ENCODE data around the genes LRRC4, GARIN1B and CALU.

DNA sequence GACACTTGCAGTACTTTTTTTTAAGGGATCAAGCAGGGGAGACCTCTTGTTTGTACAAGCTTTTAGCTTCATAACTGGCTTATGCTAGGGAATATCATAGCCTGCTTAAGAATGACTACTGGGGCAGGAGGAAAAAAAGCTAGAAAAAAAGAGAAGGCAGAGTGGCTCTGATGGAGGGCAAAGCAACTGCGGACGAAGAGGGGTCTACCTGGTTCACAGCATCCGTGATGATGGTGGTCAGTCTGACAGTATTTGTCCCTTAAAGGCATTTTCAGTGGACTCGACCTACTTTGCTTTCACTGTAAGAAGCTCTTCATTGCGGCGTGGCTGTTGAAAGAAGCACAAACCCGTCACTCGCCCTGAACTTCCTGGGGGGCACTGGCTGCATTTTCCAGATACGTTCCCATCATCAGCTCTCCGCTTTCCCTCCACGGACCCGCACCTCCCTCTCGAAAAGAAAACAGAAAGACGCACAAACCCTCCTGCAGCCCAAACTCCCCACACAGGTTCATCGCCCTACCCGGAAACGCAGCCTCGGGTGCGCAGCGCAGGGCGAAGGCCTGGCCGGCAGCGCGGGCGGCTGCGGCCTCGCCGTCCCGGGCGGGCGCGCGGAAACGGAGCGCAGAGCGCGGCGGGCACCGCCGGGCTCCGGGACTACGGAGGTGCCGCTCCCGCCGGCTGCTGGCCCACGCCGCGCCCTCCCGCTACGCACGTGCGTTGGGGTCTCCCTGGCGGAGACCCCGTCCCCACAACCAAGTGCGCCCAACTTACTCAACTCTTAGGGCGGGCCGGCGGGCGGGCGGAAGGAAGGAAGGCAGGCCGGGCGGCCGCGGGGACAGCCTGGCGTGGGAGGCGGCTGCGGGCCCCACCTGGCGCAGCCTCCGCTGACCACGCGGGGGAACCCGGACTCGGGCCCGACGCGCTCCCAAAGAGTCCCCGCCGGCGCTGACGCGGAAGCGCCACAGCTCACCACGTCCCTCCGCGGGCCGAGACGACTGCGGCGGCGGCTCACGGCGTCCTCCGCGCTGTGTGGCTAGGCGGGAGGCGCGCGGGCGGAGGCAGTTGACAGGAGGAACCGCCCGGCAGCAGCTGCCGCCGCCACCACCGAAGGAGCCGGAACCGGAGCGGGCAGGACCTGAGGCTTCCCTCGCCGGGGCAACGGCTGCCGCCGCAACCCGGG lies 829 bp downstream of the ZNF800 start:
- PRO-cap, 2 experiments: peak in 1 of 2 experiments; most common plus-strand start position 624 of the sequence (in 1)

DNA sequence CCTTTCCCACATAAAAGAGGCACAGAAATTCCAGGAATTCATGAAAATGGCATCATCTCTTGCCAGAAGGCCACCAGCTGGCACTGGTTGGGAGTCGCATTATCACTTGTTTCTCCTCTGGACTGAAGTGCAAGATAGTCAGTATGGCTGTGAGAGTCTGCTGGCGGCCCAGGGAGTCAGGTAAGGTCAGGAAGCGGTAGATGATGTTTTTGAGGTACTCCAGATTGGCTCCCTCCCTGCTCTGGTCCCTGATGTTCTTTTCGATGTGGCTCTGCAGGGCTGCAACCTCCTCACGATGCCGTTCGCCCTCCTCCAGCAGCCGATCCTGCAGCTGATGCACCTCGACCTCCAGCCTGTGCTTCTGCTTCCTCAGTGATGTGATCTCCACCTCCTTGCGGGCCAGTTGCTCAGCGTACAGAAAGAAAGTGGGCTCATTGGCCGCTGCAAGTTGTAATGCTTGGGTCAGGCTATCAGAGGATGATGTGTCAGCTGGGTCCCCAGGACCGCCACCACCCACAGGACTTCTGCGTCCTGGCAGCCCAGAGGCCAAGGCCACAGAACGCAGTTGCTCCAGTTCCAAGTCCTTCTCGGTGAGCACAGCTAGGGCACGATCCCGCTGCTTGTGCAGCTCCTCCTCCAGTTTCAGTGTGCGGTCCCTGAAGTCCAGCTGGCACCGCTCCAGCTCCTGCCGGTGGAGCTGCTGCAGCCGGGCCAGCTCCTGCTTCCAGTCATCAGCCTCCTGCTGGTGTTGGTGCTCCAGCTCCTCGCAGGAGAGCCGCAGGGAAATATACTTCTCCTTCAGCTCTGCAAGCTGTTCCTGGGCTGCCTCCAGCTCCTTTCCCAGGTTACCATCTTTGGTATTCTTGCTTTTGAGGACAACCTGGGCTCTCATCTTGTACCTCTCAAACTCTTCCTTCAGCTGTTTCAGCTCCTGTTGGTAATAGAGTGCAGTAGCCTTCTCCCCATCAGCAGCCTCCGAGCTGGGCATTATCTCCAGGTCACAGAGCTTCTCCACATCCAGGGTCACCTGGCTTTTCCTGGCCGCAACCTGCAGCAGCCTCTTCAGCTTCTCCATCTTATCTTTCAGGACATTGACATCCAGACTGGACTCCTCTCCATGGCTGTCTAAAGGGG lies 3.1 kb downstream of the GCC1 start:
- PRO-cap, 2 experiments: no peak in any of the 2 experiments

DNA sequence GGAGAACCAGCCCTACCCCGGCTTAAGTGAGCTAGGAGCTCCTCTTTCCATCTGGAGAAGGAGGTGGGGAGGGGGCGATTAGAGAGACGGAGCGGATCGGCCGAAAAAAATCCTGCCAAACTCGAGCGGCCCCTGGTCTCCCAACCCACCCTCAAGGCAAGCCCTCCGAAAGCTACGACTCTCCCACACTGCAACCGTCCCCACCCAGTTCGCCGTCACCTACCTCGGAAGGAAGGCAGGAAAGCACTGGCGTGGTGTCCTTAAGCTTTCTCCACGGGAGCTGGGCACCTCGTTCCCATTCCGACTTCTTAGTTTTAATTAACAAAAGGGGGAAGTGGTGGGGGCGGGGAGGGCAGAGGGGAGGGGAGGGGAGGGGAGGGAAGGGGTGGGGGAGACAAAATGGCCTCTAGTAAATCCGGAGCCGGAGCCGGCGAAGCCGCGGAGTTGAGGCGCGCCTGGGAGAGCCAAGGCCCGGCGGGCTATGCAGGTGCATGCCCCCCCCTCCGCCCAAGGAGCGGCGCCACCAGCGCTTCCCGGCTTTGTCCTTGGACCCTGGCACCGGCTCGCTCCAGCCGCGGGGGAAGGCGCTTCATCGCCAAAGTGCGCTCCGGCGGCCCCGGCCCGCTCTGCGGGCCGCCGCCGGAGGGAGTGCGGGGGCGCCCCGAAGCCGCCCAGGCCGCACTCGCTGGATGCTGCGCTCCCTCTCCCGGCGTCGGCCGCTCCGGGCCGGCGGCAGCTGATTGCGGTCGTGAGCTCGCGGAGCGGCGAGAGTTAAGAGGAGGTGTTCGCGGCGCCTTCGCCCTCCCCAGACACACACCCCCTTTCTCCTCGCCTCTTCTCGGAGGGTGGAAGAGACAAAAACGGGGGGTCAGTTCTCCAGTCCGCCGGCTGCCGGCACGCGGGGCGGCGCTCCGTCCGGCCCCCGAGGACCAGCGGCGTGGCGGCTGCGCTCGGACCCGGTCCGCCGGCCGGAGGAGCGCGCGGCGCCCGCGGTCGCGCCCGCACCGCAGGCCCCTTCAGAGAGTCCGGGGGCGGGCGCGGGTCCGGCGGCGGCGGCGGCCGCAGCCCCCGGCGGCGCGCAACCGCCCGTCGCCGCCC lies at the start of gene LRRC4:
Gene LRRC4 (minus strand): TSS at position 748 of the 1,098 bp plus-strand sequence.
- PRO-cap, 2 experiments: peak in 1 of 2 experiments; most common plus-strand start position 889 of the sequence (in 1)

- PRO-cap, 2 experiments: no peak in any of the 2 experiments
Observed at GRCh38 chr7:128074422-128074875, 43.2 kb upstream of the LRRC4 start.

- PRO-cap, 2 experiments: no peak in any of the 2 experiments
Observed at GRCh38 chr7:128453764-128454261, 1.9 kb upstream of the HILPDA start.

DNA sequence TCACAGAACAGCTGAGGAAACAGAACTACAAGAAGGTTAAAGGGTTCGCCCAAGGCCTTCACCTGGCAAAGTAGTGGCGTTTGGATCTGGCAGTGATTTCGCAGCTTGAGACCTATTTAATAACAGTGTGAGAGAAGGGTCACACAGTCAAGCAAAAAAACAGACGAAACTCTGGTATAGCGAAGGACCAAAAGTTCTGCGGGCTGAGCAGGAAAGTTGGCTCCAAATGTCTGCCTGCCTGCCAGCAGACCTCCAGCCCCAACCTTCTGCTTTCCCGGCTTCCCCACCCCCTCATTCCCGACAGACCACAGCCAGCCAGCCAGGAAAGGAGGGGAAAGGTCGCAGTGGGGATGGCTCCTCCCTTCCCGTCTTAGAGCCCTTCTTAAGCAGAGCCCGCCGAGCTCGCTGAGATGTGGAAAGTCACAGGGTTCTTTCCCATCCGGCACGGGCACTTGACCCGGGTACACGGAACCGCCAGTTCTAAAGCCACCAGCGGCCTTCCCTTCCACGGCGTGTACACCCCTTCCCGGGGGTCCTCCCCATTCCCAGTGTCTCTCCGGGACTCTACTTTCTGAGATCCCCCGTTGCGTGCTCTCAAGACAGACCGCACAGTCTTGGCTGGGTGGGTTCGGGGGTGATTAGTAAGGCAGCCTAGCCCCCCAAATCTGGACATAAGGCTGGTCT lies 1.3 kb upstream of the HILPDA start:
- PRO-cap, 2 experiments: peak in 1 of 2 experiments; most common plus-strand start position 385 of the sequence (in 1); most common minus-strand start position 268 of the sequence (in 1)

- PRO-cap, 2 experiments: no peak in any of the 2 experiments
Observed at GRCh38 chr7:128523139-128523560, 46.6 kb downstream of the METTL2B start.

- PRO-cap, 2 experiments: no peak in any of the 2 experiments
Observed at GRCh38 chr7:128579668-128580280, 92.3 kb upstream of the GARIN1A start.

DNA sequence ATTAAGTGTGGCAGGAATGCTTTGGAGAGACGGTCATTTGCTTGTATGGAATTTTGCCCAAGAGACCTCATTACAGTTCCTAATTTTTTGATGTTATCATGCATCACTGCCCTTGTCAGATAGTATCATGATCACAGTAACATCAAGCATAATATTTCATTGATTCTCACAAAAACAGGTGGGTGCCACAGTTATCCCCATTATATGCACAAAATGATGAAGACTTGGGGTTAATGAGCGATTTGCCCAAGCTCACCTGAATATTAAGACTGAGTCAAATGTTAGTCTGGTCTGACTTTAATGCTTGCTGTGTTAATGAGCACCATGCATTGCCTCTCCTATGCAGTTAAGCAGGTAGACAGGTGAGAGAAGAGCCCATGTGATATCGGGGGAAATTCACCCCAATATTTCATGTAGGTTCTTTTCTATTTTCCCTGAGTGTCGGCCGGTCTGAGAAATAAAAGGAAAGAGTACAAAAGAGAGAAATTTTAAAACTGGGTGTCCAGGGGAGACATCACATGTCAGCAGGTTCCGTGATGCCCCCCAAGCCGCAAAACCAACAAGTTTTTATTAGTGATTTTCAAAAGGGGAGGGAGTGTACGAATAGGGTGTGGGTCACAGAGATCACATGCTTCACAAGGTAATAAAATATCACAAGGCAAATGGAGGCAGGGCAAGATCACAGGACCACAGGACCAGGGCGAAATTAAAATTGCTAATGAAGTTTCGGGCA lies 42.2 kb upstream of the GARIN1A start:
- PRO-cap, 2 experiments: peak in 1 of 2 experiments; most common minus-strand start position 463 of the sequence (in 1)

- PRO-cap, 2 experiments: no peak in any of the 2 experiments
Observed at GRCh38 chr7:128645676-128646073, 26.4 kb upstream of the GARIN1A start.

- PRO-cap, 2 experiments: no peak in any of the 2 experiments
Observed at GRCh38 chr7:128708784-128709221, 6.4 kb upstream of the GARIN1B start.

DNA sequence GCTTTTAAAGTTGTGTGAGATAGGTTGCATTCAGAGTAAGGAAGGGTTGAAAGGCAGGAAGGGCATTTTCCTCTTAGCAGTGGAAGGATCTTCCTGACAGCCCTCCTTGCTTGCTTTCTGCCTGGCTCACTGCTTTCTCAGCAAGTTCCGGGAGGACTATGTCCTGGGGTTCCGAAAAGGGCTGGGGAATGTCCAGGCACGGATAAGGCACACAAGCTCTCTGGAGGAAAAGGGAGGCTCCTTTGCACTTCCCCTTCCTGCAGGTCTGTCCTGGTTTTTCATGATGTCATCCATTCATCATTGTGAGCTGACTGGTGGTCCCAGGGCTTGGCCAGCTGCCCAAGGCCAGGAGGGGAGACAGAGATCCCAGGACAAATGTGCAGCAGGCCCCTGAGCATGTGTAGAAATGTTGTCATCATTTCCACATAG lies at the start of gene GARIN1B:
Gene GARIN1B (plus strand): TSS at position 356 of the 429 bp plus-strand sequence.
- PRO-cap, 2 experiments: no peak in any of the 2 experiments

DNA sequence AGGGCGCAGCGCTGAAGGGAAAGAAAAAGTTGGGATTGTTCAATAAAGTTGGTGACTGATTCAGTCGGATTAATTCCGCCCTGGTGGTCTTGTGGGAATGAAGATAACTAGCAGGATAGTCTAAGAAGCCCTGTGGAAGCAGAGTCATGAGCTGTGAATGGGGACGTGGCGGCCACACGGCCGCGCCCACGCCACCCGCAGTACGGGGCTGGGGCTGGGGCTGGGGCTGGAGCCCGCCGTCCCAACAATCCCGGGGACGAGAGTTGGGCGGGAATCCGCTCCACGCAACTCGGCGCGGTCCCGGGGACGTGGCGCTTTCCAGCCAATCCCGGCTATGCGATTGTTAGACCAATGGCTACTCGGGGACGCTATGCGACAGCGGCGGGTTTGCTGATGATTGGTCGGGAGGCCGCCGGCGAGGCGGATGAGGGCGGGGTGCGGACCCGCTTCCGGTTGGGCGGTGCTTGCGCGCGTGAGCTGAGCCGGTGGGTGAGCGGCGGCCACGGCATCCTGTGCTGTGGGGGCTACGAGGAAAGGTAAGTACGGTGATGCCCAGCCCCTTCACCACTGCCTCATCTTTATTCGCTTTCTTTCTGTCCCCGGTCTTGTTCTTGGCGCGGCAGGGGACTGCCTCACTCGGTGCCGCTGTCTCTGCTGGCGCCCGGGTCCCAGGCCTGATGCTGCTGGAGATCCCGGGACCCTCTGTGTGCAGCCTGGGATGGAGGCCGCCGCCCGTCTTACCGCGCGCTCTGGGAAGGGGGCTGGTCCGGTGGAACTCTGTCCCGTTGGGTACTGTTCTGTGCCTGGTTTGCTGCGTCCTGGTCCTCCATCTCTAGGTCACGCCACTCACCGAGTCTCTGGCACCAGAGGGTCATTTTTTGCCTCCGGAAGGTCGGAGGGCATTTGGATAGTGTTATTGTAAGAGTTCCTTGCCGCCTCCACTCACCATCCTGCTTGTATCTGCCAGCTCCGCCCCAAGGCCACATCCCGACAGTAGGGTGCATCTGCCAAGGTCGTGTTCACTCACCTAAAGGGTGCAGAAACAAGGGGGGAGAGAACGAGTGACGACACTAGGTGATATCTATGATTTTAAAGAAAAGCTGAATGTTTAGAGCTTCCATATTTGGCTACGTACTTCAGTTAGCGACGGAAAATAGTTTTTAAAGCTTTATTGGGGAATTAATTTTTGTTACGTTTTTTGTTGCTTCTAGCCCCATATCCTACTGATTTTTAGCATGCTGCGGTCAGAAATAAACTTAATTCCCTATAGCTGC lies at the start of gene CALU:
Gene CALU (plus strand): TSS at position 463 of the 1,274 bp plus-strand sequence.
- PRO-cap, 2 experiments: peak in 2 of 2 experiments; most common plus-strand start position 446 of the sequence (in 2); most common minus-strand start position 249 of the sequence (in 1)

- PRO-cap, 2 experiments: no peak in any of the 2 experiments
Observed at GRCh38 chr7:128756970-128757826, 18.0 kb downstream of the CALU start.

DNA sequence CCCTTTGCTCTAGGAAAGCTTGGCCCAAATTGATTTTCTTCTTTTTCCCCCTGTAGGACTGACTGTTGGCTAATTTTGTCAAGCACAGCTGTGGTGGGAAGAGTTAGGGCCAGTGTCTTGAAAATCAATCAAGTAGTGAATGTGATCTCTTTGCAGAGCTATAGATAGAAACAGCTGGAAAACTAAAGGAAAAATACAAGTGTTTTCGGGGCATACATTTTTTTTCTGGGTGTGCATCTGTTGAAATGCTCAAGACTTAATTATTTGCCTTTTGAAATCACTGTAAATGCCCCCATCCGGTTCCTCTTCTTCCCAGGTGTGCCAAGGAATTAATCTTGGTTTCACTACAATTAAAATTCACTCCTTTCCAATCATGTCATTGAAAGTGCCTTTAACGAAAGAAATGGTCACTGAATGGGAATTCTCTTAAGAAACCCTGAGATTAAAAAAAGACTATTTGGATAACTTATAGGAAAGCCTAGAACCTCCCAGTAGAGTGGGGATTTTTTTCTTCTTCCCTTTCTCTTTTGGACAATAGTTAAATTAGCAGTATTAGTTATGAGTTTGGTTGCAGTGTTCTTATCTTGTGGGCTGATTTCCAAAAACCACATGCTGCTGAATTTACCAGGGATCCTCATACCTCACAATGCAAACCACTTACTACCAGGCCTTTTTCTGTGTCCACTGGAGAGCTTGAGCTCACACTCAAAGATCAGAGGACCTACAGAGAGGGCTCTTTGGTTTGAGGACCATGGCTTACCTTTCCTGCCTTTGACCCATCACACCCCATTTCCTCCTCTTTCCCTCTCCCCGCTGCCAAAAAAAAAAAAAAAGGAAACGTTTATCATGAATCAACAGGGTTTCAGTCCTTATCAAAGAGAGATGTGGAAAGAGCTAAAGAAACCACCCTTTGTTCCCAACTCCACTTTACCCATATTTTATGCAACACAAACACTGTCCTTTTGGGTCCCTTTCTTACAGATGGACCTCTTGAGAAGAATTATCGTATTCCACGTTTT lies 5.5 kb downstream of the OPN1SW start:
- PRO-cap, 2 experiments: no peak in any of the 2 experiments

DNA sequence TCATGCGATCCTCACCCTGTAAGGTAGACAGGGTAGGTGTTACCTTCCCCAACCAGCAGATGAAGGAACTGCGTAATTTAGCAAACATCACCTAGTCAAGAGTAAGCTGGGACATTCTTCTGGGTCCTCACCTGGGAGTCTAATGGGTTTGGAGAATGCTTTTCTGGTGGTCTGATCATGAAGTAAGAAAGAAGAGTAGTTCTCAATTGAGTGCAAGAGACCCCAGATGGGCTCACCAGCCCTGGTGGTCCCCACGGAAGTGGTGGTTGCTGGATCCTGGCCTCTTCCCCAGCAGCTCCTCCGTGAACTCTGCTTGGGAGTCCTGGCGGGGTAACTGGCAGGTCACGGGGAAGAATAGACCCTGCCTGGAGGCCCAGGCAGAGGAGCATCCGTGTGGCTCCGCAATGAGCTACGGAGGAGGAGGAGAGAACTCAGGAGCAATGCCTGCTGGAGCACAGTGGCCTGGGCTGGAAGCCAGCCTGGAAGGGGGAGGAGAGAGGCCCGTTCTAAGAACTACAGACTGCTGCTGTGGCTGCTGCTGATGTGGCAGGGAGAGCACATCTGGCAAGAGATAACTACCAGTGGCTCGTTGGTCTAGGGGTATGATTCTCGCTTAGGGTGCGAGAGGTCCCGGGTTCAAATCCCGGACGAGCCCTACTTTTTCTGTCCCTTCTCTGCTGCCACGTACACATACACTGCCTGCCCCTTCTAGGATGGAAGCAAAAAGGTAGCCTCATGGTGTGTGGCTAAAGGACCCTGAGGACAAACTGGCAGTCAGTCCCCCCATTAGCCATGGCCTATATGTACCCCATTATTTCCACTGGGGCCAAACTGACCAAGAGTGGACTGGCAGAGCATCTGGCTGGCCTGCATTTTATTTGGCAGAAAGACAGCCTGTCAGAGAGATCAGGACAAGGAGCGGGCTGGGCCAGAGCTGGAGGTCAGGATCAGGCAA lies 7.5 kb upstream of the OPN1SW start:
- PRO-cap, 2 experiments: no peak in any of the 2 experiments

- PRO-cap, 2 experiments: peak in 2 of 2 experiments; most common plus-strand start chr7:128830067 (in 1); most common minus-strand start chr7:128829902 (in 2)
Observed at GRCh38 chr7:128829851-128830262, 349 bp upstream of the FLNC start.

GRCh38 chr7:128841788-128842493 lies 11.7 kb downstream of the FLNC start:
- PRO-cap, 2 experiments: no peak in any of the 2 experiments

DNA sequence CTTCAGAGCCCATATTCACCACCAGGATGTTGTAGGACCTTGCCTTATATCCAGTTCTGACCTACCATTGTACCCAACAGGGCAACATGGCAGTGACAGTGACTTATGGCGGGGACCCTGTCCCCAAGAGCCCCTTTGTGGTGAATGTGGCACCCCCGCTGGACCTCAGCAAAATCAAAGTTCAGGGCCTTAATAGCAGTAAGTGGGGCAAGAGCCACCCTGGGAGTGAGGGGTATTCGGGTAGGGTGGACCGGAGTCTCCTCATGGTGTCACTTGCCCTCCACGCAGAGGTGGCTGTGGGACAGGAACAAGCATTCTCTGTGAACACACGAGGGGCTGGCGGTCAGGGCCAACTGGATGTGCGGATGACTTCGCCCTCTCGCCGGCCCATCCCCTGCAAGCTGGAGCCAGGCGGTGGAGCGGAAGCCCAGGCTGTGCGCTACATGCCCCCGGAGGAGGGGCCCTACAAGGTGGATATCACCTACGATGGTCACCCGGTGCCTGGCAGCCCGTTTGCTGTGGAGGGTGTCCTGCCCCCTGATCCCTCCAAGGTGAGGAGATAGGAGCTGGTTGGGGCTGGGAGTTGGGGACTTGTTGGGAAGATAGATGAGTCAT lies 13.6 kb downstream of the FLNC start:
- PRO-cap, 2 experiments: no peak in any of the 2 experiments

- PRO-cap, 2 experiments: no peak in any of the 2 experiments
Observed at GRCh38 chr7:128867263-128867718, 1.2 kb downstream of the ATP6V1FNB start.

All from Metastatic Liver Carcinoma in the Adrenal Gland (tissue), 2 donors.